Measurements from ENCODE around the gene H6PD.

DNA sequence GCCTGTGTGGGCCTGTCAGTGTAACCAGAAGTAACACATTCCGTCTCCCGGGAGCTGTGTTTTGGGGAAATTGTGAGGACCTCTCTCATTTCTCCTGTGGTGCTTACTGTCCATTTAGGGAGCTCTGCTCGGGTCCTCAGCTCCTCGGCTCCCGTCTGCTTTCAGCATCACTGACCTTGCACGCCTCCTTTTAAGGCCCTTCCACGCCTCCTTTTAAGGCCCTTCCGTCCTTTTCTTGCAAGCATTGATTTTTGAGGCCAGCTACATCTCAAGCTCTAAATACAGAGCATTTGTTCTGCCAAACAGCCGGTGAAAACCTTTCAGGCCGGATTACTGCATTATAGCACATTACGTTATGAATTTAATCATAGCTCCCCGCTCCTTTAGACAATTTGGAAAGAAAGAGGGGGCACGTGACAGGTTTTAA lies 9.8 kb downstream of the CA6 start:
- PRO-cap, result no peak

- PRO-cap, result no peak
These were observed 22.0 kb upstream of the GPR157 start for GRCh38 chr1:9150750-9151399.

- PRO-cap, result bidirectional peak, plus-strand start at chr1:9233632, minus-strand start at chr1:9233416
These were observed 1.5 kb upstream of the H6PD start for GRCh38 chr1:9232866-9233756.

DNA sequence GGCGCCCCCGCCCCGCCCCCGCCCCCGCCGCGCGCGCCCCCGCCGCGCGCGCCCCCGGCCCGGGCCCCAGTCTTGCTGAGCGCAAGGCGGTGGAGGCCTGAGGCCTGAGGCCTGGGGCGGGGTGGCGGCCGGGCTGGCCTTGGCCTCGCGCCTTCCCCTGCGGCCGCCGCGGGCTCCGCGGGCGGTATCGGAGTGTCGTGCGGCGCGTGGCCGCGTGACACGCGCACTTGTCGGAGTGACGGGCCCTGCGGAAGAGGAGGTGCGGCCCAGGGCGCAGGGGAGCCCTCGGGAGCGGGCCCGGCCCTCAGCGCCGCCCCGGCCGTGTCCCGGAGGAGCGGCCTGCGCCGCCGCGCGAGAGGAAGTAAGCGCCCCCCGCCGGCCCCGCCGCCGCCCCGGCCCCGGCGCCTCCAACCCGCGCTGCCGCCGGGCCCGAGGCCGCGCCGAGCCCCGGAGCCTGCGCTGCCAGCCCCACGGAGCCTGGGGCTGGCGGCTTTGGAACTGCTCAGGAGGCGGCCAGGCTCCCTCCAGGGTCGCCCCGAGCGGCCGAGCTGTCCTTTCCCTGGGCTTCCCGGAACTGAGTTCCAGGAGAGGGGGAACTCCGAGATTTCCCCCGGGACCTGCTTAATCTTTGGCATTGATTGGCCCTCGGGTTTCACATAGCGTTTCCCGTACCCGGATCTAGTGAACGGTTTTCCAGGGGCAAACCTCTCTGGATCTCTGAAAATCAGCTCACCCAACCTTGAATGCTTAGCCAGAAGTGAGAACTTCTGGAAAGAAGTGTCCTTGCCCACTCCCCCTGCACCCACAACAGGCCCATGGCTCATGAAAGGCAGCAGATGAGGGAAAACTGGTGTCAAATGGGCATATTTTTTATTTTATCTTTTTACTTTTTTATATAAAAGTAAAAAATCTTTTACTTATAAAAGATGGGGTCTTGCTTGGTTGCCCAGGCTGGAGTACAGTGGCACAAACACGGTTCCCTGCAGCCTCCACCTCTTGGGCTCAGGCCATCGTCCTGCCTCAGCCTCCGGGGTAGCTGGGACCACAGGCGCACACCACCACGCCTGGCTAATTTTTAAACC lies at the start of gene H6PD:
TSS of gene H6PD (plus strand) at position 69 of the 1,082 bp plus-strand sequence.
- PRO-cap, result bidirectional peak, plus-strand start at position 78 of the sequence, minus-strand start outside the sequence; bidirectional peak, plus-strand start at position 270 of the sequence, minus-strand start at position 229 of the sequence; bidirectional peak, plus-strand start at position 681 of the sequence, minus-strand start at position 576 of the sequence

DNA sequence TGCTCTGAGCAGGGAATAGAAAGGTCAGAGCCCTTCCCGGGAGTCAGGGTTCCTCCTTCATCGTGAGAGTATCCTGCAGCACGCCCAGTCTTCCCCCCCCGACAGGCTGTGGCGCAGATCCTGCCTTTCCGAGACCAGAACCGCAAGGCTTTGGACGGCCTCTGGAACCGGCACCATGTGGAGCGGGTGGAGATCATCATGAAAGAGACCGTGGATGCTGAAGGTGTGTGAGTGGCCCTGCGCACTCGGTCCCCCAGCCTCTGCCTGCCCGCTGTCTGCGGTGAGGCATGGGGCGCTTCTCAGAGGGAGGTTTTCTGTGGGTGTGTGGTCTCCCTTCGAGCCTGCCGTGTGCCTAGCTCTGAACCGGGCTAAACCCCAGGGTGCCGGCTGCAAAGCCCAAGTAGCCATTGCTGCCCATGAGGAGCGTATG lies 12.3 kb downstream of the H6PD start:
- PRO-cap, result no peak

- PRO-cap, result no peak
These were observed 32.1 kb downstream of the SPSB1 start for GRCh38 chr1:9324479-9325432.

- PRO-cap, result no peak
These were observed 92.0 kb downstream of the SPSB1 start for GRCh38 chr1:9384521-9385336.

DNA sequence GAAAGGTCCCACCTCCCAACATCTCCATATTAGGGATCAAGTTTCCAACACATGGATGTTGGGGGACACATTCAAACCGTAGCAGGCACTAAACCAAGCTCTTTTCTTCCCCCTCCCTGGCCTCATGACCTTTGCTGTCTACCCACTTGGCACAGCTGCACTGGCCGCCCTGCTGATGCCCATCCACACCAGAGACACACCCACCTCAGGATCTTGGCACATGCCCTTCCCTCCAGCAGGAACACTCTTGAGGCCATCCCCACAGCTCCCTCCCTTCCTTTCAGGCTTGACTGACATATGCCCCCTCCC lies 98.7 kb upstream of the SLC25A33 start:
- PRO-cap, result no peak

GRCh38 chr1:9644475-9645004 lies 7.0 kb upstream of the PIK3CD start:
- PRO-cap, result no peak

DNA sequence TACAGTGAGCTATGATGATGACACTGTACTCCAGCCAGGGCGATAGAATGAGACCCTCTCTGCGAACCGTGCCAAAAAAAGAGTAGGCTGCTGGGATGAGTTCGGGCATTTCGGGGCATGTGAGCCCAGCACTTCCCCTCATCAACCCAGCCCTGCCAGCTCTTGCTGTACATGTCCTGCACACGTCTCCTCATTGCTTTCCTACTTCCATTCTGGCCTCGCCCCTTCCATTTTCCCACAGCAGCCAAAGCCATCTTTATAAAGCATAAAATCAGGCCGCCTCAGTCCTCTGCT lies 47.6 kb downstream of the PIK3CD start:
- PRO-cap, result no peak

DNA sequence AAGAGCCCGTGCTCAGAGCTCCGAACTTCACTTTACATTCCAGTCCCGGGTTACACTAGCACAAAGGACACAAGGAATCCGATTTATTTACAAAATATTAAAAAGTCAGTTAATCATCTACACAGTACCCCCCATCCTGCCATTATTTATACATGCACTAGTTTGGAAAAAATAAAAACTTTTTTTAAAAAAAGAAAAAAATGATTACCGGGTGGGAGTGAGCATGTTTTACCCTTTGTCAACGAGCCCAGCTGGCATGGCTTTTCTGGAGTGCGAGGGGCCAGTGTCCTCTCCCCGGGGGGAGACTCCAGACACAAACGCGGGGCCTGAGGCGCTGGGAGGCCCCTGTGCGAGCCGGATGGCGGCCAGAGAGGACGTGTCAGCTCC lies 78.4 kb downstream of the PIK3CD start:
- PRO-cap, result no peak

DNA sequence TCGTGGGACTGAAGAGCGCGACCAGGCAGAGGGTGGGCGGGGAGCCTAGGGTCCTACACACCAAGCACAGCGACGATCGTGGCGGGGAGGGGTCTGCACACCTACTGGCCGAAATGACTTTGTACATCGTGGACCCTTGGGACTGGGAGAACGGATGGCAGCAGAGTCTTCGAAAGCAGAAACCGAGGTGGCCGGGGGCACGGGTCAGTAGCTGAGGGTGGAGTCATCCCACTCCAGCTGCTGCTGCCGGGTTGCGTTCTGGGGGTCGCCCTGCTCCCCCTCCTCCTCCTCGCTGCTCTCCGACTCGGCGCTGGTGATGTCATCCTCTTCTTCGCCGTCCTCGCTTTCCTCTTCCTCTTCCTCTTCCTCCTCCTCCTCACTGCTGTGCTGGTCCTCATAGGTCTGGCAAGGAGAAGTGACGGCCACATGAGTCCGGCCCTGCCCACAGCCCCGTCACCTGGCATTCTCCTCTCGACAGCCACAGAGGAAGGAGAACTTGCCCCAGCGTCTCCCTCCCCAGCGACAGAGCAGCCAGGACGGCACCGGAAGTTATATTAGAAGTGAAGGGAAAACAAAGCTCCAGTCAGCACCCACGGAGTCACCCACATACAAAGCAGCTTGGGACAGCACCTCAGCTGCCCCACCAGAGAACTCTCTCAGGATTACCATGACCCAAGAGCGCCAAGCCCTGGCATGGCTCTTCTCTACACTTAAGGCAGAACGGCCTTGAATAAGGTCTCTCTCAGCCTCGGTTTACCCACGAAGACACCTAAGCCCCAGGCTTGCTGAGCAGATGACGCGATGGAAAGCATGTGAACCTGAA lies 79.0 kb downstream of the PIK3CD start:
- PRO-cap, result unidirectional peak, plus-strand start at position 474 of the sequence

DNA sequence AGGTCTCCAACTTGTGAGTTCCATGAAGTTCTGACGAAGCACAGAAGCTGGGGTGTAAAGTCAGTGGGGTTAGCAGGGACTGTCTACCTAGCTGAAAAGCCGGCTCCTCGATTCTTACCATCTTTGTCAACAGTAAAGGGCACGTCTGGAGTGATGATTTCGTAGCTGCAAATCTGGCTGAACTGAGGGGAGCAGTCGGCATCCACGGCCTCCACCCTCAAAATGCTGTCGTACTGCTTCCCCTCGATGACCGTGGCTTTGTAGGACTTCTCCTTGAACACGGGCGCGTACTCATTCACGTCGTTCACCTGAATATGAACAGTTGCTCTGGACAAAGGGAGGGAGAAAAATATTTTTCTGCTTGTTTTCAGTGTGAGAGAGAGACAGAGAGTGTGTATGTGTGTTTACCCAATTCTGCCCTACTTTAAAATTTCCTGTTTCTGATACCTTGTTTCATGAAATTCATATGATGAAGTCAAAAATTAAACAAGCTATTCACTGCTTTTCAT lies 72.4 kb downstream of the CLSTN1 start:
- PRO-cap, result no peak

DNA sequence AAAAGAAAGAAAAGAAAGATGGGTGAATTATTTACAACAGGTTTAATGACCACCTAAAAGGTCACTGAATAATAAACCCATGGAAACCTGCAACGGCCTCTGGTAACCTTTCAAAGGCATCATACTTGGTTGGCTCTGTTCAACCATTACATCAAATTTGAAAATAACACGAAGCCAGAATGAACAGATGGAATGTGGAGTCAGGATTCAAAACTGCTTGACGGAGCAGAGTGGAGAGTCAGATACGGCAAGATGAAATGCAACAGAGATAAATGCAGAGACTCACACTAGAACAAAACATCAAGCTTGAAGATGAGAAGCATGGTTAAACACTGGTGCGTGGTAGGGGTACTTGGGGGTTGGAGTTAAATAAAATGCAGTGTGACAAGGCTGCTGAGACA lies 27.1 kb downstream of the CLSTN1 start:
- PRO-cap, result no peak

DNA sequence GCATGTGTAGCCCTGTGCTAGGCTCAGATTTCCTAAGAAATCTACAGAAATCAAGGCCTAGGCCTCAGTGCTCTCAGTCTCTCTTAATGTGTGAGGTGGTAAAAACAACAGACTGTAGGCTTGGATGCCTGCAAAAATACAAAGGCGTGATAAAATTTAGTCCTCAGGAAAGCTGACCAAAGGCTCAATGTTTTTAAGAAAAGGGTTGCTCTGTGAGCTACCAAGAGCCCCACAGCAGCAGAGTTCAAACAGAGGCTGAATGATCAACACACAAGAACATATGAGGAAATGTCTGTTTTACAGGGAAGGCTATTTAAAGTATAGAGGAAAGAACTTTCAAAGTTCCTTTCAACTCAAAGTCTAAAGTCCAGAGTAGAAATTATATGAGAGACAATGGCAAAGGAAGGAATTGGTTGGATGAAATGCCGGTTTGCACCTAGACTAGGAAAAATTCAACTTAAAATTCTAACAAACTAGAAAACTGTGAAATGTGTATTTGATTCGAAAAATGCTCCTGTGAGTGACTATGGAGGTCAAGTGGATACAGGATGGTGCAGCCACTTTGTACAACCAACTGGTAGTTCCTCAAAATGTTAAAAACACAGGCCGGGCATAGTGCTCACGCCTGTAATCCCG lies 8.6 kb downstream of the CLSTN1 start:
- PRO-cap, result no peak

GRCh38 chr1:9839480-9839836 lies 15.7 kb upstream of the CLSTN1 start:
- PRO-cap, result no peak

- PRO-cap, result no peak
These were observed 19.7 kb upstream of the CLSTN1 start for GRCh38 chr1:9843383-9843878.

DNA sequence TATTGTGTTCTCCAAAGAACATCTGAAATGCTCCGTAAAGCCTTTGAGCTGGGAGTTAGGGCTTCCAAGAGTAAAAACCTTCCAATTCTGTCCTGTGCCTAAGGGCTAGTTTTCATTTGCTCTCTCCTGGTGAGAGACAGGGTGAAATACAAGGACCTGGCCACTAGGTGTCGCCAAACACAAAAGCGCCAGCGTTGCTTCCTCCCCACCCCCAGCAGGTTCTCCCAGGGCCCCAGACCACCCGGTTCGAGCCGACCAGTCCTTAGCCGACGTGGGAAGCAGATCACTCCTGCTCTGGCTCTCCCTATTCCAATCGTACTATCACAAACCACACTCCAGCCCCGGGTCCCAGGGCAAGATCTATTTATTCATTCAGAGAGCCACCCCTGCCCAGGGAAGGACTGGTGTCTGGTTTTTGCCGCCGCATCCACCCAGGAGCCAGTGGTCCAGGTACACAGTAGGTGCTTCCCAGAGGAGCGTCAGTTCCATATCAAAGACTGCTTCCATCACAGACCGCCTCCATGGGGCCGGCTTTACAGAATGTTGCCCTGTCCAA lies 35.1 kb downstream of the CTNNBIP1 start:
- PRO-cap, result no peak

DNA sequence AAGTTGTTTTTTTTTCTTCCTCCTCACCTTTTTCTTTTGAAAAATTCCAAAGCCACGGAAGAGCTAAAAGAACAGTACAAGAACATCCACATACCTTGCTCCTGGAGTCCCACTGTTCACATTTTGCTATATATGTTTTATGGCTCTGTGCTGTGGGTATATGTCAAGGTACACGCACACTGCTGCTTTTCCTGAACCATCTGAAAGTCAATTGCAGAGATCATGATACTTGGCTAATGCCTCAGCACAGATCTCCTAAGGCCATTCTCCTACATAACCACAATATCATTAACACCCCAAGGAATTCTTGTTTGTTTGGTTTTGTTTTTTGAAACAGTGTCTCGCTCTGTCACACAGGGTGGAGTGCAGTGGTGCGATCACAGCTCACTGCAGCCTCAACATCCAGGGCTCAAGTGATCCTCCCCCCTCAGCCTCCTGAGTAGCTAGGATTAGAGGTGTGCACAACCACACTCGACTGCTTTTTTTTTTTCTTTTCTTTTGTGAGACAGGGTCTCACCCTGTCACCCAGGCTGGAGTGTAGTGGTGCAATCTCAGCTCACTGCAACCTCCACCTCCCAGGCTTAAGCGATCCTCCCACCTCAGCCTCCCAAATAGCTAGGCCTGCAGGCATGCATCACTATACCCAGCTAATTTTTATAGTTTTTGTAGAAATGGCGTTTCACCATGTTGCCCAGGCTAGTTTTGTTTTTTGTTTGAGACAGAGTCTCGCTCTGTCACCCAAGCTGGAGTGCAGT lies 15.8 kb downstream of the CTNNBIP1 start:
- PRO-cap, result no peak

GRCh38 chr1:9998797-9999186 lies 1.8 kb downstream of the RBP7 start:
- PRO-cap, result unidirectional peak, minus-strand start at chr1:9998939